Right atrium auricular region (tissue), 2 donors: ENCODE results near the genes VPS26C and ETS2.

DNA sequence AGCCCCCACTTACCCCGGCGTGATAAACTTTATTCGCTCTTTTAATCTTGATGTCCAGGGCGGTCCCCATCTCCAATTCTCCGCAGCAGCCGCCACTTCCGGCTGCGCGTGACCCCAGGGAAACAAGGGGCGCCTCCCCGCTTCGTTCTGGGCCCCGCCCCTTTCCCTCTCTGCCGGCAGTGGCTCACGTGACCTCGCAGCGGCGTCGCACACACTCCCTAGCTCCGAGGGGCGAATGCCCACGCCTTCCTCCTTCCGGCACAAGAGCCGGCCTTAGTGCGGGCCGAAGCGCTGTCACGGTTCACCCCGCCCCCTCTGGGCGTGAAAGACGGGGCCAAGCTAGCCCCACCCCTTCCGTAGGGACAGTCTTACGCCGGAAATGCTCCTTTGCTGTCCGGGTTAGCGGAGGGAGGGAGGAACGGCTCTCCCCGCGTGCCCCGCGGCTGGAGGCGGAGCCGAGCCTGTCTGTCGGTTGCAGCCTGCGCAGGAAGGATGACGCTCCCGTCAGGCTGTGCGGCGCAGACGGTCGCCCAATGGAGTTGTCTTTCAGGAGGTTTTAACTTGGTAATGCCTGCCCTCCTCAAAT lies at the start of gene VPS26C:
VPS26C (minus strand) TSS at position 110 of the 586 bp plus-strand sequence.
- PRO-cap: bidirectional peak, plus-strand start at position 468 of the sequence, minus-strand start at position 275 of the sequence
- RAMPAGE, long total RNA, 2 experiments: start-site peak on the minus strand in 2 of 2 experiments, centred at positions 140 to 305 of the sequence, 185 to 674 reads per replicate

- PRO-cap: no peak
- RAMPAGE, long total RNA, 2 experiments: no peak in any of the 2 experiments
Observed at GRCh38 chr21:37358336-37358847, 8.2 kb upstream of the DYRK1A start.

- PRO-cap: no peak
- RAMPAGE, long total RNA, 2 experiments: no peak in any of the 2 experiments
Observed at GRCh38 chr21:37392497-37393049, 26.0 kb downstream of the DYRK1A start.

DNA sequence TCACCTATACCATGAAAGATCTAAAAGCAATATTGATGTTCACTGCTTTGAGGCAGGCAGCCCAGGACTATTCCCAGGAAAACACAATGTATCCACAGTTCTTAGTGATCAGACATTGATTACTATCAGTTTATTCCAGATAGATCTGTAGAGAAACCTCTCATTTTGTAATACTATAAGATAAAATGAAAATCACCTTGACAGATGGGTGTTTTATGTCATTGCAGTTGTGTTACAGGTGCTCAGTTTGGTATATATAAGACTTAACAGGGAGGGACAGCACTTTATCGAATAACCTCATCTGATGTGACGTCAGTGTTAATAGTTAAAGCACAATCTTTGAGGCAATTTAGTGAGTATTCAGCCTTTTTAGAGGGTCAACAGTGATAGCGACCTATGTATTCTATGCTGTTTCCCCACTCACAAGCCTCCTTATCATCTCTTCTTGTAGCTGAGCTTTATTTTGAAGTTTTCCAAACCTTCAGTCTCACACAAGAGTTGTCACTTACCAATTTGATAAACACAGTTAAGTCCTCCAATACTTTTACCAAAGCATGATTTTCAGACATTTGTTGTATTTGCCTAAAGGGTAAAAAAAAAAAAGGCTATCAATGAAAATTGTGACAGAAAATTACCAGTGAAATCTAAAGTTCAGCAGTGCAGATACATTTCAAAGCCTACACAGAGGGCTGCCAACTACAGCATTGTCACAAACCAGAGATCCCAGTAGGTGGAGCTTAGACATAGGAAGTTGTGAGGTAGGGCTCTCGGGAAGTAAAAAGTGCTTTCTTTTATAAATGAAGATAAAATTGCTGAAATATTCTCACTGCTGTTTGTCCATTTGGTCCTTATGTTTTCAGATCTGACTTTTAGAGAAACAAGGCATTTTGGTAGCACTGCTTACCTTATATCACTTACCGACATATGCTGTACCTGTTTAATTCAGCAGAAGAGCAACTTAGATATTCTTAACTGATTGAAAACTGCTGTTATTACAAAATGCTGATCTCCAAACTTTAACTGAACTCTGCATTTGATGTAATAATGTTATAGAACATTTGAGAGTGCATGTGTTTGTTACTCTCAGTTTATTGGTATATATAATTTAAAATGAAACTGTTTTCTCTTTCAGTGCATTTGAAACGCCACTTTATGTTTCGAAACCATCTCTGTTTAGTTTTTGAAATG lies 122.9 kb downstream of the DYRK1A start:
- PRO-cap: no peak
- RAMPAGE, long total RNA, 2 experiments: no peak in any of the 2 experiments

DNA sequence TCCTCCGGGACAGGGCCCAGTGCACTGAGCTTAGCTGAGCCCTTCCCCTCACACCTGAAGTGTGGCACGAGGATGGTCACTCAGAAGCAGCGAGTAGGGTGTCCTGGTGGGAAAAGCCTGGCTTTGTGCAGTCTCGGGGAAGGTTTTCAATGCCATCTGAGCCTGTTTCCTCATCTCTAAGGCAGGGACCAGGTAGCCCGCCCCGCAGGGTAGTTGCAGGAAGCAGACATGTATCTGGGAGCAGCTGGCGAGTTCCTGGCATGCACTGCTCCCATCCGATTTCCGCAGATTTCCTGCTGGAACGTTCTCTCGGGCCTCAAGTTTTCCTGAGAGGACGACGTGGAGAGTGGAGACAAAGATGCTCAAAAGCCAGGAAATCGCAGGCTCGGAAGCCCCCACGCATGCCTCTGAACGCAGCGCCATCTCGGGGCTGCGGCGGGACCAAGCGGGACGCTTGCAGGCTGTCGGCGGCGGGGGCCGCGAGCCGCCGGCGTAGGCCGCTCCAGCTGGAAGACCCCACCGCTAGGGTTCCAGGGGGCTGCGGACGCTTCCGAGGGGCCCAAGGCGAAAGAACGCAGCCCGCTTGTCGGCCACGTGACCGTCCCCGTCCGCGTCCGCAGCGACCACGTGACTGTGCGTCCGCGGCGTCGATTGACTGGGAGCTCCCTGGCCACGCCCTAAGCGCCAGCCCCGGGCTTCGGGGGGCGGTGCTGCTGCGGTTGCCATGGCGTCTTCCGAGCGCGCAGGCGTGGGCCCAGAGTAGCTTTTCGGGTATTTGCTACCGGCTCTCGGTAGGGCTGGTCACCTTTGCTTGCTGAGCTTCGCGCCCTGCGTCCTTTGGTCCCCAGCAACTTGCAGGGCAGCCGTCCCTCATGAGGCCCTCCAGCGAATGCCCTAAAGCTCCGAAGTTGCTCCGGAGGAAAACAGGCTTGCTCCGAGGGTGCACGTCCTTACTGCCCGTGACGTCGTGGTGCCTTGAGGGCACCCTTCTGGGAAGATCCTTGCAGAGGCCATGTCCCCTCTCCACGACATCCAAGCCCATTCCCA lies 197.0 kb downstream of the DYRK1A start:
- PRO-cap: bidirectional peak, plus-strand start at position 775 of the sequence, minus-strand start at position 627 of the sequence; bidirectional peak, plus-strand start at position 918 of the sequence, minus-strand start at position 891 of the sequence
- RAMPAGE, long total RNA, 2 experiments: no peak in any of the 2 experiments

DNA sequence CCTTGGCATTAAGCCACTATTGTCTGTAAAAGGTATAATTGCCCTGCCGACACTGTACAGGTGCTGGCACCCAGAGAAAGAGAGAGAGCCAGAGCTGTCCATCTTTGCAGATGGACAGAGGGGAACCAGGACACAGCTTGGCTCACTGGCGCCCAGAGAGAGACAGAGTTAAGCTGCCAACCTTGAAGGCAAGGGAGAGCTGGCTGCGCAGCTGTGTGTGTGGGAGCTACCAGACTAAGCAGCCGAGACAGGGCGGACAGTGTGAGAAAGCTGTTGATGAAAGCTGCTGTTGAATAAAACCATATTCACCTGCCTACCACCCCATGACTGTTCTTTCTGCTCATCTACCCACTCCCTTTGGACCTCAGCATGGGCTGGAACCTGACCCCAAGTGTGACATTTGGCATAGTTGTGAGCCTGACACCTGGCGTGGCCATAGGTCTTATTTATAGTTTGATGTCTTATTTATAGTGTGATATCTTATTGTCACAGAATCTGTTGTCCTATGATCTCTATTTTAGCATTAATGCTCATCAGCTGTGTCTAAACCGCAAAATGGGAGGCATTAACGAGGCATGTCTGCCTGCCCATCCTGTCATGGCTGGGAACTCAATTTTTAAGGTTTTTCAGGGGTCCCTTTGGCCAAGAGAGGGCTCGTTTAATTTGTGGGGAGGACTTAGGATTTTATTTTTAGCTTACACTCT lies 200.7 kb downstream of the DYRK1A start:
- PRO-cap: unidirectional peak, minus-strand start at position 359 of the sequence
- RAMPAGE, long total RNA, 2 experiments: no peak in any of the 2 experiments

DNA sequence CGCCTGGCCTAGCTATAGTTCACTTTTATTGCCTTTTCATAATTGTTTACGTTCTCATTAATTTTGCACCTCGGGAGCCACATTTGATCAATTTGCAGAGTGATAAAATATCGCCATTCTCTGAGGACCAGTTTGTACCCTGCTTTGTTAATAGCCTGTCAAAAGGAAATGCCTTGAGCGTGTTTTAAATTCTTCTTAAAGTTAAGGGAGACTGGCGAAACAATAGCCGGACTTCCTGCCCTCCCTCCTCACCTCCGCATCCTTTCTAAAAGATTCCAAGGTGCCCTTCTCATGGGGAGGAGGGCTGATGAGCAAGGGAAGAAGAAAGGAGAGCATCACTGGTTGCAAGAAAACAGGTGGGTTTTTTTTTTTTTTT lies 271.6 kb downstream of the KCNJ6 start:
- PRO-cap: no peak
- RAMPAGE, long total RNA, 2 experiments: start-site peak on the plus strand in 1 of 2 experiments, centred at position 304 of the sequence, 11 reads per replicate

DNA sequence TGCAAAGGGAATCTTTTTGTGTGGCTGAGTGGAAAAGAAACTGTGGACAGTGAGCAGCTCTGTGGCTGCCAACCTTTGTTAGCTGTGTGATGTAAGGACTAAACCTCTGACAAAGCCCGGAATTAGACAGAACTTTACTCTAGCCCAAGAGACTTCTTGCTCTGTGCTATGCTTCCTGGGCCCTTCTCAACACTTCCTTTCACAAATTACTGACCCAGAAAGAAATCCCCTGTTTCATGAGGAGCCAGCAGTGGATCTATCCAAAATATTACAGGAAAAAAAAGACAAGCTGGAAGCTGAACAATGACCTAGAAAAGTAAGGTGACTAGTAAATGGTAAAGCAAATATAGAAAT lies 58.8 kb downstream of the KCNJ6 start:
- PRO-cap: no peak
- RAMPAGE, long total RNA, 2 experiments: no peak in any of the 2 experiments

- PRO-cap: no peak
- RAMPAGE, long total RNA, 2 experiments: no peak in any of the 2 experiments
Observed at GRCh38 chr21:38195817-38196621, 60.8 kb upstream of the KCNJ15 start.

GRCh38 chr21:38475994-38476842 lies 22.1 kb downstream of the ERG start:
- PRO-cap: unidirectional peak, minus-strand start at chr21:38476407; unidirectional peak, minus-strand start at chr21:38476475
- RAMPAGE, long total RNA, 2 experiments: no peak in any of the 2 experiments

DNA sequence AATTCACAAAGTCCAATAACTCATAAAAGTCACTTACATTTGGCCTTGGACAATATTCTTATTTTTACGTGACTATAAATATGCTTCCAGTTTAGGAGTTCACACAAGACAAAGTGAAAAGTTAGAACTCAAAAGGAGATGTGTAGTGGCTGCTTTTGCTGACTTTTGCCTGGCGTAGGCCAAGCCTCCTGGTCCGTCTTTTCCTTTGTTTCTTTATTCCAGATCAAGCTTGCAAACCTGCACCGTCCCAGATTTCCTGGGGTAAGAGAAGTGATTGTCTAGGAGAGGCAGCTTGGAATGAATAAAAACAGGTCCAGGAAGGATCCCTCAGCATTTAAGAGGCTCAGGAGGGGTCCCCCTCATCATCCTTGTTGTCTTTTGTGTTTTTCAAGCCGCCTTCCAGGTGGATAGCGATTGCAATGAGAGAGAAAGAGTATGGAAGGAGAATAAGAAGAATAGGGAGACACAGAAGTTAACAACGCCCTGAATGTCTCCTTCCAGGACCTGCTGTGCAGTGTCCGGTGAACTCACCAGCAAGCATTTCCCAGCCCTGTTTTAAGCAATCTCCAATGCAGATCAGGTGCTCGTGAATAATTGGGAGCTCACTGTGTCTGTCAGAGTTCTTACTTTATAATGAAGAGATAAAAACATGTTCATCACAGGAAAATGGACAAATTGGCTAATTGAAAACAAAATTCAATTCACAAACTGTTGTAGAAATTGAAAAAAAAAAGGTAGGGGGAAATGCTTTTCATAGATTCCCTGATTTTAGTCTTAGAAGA lies 8.6 kb downstream of the ERG start:
- PRO-cap: no peak
- RAMPAGE, long total RNA, 2 experiments: no peak in any of the 2 experiments

GRCh38 chr21:38496272-38496567 lies 2.1 kb downstream of the ERG start:
- PRO-cap: unidirectional peak, plus-strand start at chr21:38496479
- RAMPAGE, long total RNA, 2 experiments: no peak in any of the 2 experiments

- PRO-cap: no peak
- RAMPAGE, long total RNA, 2 experiments: no peak in any of the 2 experiments
Observed at GRCh38 chr21:38646060-38647155, 148.1 kb upstream of the ERG start.

DNA sequence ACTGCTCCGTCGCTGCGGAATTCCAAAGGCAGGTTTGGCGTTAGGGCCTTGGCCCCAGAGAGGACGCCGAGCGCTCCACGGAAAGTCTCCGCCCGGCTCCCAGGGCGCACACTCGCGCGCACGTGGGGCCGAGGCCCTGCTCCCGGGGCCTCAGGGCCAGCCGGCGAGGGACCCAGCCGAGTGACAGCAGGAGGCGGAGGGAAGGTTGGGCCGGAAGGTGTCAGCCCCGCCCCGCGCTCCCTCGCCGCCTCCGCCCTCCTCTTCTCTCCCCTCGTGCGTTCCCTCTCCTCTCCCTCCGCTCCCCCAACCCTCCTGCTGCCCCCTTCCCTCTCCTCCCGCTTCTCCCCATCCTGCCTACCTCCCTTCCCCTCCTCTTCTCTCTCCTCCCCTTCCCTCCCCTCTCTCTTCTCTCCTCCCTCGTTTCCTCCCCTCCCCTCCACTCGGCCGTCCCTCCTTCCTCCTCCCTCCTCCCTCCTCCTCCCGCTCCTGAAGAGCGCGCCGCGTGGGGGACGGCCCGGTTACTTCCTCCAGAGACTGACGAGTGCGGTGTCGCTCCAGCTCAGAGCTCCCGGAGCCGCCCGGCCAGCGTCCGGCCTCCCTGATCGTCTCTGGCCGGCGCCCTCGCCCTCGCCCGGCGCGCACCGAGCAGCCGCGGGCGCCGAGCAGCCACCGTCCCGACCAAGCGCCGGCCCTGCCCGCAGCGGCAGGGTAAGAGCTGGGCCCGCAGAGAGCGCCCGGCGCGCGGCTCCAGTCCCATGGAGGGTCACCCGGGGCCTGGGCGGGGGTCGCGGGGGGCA lies at the start of gene ETS2:
ETS2 (plus strand) TSS at position 517 of the 797 bp plus-strand sequence.
- PRO-cap: bidirectional peak, plus-strand start at position 518 of the sequence, minus-strand start at position 380 of the sequence
- RAMPAGE, long total RNA, 2 experiments: no peak in any of the 2 experiments

GRCh38 chr21:38809093-38809920 lies 3.6 kb downstream of the ETS2 start:
- PRO-cap: bidirectional peak, plus-strand start at chr21:38809599, minus-strand start at chr21:38809500
- RAMPAGE, long total RNA, 2 experiments: no peak in any of the 2 experiments

DNA sequence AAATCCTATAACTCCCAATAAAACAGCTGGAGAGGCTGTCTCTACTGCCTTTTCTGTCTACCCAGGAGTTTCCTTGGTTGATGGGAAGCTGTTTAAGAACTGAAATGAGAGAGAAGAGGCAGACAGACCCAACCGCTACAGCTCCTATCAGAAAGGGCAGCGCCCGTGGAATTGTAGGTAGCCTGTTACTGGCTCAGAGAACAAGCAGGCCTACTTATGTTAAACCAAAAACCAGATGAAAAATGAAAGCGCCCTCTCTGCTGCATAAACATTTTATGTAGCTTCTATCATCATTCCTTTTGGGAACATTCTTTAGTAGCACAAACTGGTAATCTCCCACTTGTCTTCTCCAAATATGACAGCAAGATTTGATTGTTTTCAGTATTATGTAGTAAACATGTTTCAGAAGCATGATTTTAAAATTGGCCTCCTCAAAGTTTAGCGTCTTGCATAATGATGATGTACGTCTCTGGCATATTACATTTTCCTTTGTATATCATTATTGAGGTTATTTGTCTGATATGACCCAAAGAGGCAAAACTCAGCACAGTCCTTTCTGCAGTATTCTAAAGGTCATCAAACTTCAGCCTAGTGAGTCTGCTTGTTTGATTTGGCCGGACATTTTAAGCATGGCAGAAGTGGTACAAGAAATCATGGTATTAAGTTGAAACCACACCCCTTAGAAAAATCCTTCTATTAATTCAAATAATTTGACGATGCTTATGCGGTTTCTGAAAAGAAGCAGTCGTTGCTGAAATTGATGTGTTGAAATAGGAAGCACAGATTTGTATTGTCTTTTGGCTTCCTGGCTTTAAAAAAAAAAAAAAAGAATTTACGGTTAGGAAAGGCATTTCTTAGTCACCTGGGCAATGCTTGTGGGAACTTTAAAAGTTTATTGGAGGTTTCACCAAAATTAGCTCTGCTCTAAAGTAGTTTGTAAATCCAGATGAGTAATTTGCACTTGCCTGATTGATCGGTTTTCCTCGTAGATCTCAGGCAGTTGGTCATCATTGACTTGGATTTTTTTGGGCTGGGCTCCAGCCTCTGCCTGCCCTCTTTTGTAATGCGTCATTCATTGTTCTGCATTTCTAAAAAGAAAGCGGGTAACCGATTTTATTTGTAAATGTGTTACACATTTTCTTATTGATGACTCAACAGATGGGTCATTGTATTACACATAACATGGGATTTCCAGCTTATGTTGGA lies 5.0 kb downstream of the ETS2 start:
- PRO-cap: no peak
- RAMPAGE, long total RNA, 2 experiments: no peak in any of the 2 experiments

DNA sequence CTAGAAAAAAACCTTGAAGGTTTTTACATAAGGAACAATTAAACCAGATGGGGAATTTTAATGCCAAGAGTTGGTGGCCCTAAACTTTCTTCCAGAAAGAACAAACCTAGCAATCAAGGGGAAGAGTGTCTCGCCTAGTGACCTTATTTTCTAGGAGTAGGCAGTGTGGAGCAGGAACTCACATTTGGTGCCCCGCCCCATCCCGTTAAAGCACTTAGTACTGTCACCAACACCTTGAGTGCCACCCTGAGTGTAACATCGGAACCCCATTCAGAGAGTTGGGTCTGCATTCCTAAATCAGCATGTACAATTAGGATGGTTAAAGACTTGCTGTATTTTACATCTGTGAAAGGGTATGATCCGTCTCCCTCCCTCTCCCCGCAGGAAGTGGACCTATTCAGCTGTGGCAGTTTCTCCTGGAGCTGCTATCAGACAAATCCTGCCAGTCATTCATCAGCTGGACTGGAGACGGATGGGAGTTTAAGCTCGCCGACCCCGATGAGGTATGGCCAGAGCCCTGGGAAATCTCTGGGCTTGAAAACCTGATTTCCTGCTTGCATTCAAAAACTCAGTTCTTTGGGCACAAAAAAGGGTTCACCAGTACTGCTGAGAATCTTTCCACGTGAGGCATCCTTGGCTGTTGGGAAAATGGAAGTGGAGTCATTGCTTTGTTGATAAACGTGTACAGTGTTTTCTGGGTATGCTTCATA lies 15.6 kb downstream of the ETS2 start:
- PRO-cap: no peak
- RAMPAGE, long total RNA, 2 experiments: no peak in any of the 2 experiments

DNA sequence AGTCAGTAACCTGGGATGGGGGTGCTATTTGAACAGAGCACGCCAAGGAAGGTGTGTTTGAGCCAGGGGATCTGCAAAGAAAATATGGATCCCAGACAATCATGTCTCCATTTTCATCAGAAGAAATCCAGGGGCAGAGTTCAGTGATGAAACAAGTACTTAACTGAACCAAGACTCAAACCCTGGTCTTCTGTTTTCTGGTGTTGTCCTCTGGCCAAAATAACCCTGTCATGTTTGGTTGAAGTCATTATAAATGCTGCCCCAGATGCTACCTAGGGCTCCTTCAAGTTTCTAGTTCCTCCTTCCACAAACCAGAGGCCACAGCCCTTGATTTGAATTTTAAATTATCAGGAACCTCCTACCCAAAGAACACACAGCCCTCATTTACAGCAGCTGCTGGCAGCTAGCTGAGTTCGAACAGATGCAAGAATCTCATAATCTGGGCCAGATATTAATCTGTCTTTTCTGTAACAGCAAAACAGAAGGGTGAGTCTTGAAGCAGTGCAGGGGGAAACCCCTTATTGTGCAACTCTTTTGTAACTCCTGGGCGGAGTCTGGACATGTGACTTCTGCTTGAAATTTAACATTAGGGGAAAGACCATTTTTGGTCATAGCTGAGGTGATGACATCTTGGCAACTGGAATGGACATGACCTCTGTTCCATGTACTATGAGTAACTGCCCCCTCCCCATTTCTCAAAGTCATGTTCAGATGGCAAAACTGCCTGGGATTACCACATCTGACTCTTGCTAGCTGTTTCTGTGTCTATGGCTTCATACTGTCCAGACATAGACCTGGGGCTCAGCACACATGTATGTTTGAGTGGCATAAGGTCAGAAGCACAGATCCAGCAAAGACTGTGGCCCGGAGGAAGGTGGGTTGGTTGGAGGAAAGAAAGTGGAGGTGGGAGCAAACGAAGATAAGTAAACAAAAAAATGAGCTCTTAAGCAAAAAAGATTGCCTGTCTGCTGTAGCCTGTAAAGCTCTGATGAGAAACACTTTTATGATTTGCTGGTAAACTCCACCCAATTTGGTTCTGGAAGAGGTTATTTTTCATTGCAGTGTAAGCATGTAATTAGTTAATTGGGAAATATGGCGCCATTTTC lies 25.8 kb downstream of the ETS2 start:
- PRO-cap: no peak
- RAMPAGE, long total RNA, 2 experiments: no peak in any of the 2 experiments

- PRO-cap: no peak
- RAMPAGE, long total RNA, 2 experiments: no peak in any of the 2 experiments
Observed at GRCh38 chr21:38834774-38835094, 29.0 kb downstream of the ETS2 start.

DNA sequence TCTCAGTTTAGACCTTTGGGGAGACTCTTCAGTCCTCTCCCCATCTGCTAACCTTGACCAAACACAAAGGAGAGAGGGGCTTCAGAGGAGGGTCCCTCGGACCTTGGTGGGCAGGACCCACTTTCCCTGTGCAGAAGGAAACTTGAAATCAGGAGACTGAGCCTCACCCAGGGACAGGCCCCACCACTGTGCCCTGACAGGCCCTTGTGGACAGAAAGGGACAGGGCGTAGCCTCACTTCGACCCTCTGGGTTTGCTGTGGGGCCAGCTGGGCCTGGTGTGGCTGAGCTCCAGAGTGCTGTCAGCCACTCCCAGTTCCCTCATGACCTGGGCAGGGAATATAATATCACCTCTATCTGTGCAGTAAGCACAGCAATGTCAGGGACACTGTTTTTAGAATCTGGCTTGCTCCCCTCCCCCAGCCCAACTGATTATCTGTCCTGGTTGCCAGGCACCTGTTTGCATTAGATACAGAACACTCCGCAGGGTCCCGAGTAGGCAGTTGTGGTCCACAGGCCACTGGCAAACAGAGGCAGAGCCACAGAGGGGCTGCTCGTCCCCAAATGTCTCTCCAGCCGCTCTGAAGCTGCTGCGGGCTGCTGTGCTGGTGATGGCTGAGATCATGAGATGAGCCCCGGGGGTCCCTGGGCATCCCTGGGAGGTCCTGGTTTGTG lies 51.4 kb downstream of the ETS2 start:
- PRO-cap: no peak
- RAMPAGE, long total RNA, 2 experiments: no peak in any of the 2 experiments